Subcutaneous preadipocyte (primary cell): Measurements from ENCODE around the genes SOHLH2 and SPART.

GRCh38 chr13:33536946-33537639, 251.5 kb upstream of the STARD13 start:
- CAGE, long polyA plus RNA: no peak

GRCh38 chr13:33679168-33679695, 138.7 kb upstream of the RFC3 start:
- CAGE, long polyA plus RNA: no peak

- CAGE, long polyA plus RNA: no peak
These were observed 89.8 kb upstream of the RFC3 start for GRCh38 chr13:33728068-33728705.

DNA sequence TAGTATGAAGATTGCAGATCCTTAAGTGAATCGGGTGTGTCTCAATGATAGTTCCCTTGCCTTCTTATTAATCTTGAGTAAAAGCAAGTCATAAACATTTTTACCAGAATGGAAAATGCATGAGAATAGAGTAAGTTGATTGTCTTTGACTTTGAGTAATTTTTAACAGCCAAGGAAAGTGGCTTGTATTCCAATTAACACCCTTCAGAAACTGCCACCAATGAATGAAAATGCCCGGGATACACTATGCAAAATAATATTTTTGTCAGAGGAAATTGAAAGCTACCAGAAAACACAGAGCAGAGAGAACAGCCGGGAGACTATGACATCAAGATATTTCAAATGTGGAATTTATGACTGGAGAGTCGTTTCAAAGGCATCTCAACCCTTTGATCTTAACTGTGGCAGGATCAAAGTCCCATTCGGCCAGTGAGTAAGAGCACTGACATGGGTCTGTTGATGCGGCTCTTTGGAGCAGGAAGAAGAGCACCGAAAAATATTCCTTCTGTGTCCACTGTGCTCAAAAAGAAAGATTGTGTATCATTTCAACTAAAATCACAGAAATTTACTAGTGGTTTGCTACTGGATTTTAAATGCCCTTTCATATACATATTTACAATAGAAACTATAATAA, 201.8 kb downstream of the RFC3 start:
- CAGE, long polyA plus RNA: no peak

DNA sequence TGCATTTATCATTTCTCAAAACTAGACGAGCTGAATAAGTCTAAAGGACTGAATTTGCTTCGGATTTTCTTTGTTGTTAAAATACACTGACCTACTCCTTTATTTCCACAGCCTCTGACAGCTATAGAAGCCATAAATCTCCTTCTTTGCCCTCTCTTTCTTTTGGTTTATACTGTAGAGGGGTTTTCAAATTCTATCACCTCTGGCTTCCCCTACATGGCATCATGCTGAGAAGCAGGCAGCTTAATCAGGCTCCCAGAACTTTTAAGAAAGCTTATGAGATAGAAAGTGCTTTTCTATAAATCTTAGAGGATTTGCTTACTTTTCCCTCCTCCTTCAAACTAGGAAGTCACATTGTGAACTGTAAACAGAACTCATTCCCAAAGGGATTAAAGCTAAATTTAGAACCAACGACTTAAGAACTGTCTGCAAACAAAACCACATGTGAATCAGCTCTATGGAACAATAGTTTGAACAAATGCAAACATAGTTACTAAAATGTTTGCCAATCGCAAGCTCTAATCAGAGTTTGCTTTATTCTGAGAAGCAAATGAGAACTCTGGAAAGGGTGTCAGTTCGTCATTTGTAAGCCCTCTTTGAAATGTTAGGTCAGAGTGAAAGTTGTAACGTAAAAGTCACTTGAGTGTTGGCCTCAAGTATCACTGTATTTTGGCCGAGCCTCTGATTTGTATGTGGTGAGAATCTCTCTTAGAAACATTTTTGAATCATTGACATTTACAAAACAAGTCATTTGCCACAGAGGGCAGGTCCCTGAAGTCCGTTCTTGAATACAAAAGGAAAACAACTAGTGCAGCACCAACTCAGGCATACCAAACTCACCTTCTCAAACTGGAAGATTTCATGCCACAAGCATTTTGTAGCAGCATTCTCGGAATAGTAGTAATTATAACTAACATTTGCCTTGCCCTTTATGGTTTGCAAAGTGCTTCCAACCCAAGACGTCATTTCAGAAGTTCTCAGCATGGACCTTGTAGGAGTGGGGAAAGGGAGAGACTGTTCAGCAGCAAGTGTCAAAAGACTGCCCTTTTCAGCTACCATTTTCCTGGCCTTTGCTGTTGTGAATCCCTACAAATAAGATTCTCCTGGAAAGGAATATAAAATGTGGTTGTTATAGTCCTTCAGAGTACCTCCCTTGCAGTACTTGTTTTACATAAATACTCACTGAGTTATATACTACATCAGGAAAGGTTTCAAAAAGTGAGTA, 344.3 kb downstream of the RFC3 start:
- CAGE, long polyA plus RNA: no peak

DNA sequence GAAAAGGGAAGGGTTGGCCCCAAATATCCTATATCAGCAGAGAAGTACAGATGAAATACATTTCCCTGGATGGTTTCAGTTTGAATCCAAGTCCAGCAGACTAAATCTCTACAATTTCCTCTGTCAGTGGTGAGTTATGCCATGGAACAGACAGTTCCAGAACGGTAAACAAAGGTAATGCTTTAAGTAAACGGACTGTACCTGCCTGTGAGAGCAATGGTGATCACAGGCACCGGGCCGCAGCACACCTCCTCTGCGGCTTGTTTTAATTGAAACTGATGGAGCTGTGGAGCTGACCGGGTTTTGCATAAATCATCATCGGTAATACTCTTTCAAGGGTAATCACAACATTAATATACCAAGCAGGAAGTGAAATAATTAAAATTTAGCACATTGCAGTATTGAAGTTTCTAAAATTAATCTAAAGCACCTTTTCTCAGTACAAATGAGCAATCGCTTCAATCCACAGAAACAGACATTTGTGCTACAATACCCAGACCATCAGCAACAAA, 517.7 kb downstream of the RFC3 start:
- CAGE, long polyA plus RNA: no peak

DNA sequence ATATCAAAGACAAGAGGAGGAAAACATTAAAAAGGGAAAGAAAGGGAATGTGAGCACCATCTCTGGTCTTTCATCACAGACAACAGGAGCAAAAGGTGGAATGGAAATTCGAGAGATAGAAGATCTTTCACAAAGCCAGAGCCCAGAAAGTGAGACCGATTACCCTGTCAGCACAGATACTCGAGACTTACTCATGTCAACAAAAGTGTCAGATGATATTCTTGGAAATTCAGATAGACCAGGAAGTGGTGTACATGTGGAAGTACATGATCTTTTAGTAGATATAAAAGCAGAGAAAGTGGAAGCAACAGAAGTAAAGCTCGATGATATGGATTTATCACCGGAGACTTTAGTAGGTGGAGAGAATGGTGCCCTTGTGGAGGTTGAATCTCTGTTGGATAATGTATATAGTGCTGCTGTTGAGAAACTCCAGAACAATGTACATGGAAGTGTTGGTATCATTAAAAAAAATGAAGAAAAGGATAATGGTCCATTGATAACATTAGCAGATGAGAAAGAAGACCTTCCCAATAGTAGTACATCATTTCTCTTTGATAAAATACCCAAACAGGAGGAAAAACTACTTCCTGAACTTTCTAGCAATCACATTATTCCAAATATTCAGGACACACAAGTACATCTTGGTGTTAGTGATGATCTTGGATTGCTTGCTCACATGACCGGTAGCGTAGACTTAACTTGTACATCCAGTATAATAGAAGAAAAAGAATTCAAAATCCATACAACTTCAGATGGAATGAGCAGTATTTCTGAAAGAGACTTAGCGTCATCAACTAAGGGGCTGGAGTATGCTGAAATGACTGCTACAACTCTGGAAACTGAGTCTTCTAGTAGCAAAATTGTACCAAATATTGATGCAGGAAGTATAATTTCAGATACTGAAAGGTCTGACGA, 217.2 kb downstream of the NBEA start:
- CAGE, long polyA plus RNA: no peak

- CAGE, long polyA plus RNA: no peak
These were observed 1.9 kb downstream of the MAB21L1 start for GRCh38 chr13:35474616-35475027.

GRCh38 chr13:35478250-35479103, 2.0 kb upstream of the MAB21L1 start:
- CAGE, long polyA plus RNA: no peak

DNA sequence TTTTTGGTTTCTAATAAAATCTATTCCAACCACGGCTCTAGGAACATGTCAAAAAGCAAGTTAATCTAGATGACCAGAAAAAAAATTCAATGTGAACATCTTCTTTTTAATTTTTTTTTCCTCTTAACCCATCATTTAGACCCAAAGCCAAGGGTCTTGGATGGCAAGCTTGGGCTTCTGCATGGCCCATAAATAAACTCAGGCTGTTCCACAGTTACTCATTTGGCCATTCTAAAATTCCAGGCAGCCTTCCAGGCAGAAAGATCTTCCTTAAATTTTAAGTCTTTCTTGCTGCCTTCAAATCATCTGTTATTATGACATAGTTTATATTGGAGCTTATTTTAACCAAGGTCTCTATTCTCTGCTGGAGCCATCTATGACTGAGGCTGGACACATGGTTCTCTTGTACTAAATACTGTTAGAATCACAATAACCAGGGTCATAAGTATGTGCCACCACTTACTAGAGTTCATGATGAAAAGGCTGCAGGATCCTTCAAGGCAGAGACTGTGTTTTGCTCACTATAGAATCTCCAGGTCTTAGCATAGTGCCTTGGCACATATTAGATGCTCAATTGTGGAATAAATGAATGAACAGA, 317.4 kb upstream of the MAB21L1 start:
- CAGE, long polyA plus RNA: no peak

GRCh38 chr13:36070099-36070557, 61.1 kb downstream of the DCLK1 start:
- CAGE, long polyA plus RNA: no peak

DNA sequence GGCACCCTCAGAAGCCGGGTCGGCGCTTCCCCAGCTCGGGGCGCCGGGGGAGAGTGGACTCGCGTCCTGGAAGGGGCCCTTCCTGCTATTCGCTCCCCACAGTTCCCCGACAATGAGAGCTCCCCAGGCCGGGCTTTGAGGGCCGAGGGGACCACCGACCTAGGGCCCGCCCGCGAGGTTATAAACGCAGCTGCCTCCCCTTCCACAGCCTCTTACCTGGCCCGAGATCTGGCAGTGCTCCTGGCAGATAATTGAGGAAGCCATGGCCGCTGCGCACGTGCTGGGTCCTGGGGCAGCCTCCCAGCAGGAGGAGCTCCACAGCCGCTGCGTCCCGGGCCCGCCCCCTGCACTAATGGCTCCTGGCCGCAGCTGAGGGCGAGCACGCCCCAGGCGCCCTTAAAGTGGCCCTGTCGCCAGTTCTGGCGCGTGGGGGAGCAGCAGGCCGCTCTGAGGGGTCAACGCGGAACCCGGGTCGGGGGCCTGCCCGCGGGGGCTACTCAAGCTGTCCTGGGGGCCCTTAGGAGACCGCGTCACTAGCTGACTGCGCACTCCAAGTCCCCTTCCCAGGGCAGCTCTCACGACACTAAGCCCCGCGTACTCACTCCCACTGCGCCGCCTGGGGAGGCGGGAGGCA, at the start of gene SOHLH2:
Gene SOHLH2 (minus strand): TSS at position 294 of the 634 bp plus-strand sequence.
- CAGE, long polyA plus RNA: no peak

- CAGE, long polyA plus RNA: no peak
These were observed 598 bp downstream of the SPART start for GRCh38 chr13:36345403-36346189.

DNA sequence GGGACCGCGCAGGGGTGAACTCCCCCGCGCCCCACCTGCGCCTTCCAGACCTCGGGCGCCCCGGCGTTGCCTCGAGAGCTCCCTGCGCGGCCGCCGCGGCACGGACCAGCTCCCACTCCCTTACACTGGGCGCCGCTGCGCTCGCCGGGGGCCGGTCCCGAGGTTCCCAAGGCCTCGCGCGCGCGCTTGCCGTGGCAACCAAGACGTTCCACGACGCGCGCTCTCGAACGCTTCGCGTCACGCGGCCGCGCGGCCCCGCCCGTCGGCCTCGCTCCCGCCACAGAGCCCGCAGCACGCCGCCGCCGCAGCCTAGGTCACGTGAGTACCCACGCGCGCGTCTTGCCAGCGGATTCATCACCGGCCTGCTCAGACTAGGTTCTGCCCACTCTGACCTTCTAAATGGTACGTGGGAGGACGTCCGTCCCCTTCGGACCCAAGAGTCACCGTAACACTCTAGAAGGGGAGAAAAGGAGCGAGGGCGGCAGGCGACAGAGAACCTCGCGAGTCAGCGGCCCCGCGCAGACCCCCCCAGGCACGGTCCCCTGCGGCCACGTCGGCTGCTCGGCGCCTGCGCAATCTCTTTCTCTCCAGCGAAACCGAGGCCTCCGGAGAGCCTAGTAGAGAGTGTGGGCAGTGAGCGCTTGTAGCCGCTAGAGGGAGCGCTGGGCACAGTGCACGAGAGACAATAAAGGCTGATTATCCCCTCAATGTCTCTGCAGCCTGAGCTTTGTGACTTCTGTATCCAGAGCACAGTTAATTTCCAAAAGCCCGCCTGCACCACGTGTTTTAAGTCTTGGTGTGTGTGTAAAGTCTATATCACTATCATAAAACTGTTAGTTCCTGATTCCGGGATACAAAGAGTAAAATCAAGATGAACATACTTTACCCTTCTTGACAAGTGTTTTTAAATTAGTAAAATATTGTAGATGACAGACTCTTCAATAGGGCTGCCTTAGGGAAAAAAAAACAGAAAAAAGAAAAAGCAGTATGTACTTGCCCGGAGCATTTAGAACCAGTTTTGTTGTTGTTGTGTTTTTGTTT, at the start of gene SPART:
Gene SPART (minus strand): TSS at position 205 of the 1,041 bp plus-strand sequence.
- CAGE, long polyA plus RNA: start-site peak on the minus strand centred at position 219 of the sequence, 212 bp wide, 2,493 and 198 reads in 2 replicates; start-site peak on the minus strand centred at position 532 of the sequence, 116 bp wide, 373 and 126 reads in 2 replicates

DNA sequence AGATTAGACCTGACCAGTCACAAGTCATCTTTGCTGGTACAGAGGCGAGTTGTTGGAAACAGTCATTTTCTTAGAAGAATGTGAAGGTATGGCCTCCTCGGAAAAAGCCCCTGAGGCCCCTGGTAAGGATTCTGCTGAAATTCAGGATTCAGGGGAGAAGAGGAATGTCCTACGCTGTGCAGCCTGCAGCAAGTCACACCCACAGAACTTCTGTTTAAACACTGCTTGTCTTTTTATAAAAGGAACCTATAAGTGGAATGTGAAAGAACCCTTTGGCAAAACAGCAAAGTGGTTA, 11.1 kb upstream of the SPART start:
- CAGE, long polyA plus RNA: no peak

DNA sequence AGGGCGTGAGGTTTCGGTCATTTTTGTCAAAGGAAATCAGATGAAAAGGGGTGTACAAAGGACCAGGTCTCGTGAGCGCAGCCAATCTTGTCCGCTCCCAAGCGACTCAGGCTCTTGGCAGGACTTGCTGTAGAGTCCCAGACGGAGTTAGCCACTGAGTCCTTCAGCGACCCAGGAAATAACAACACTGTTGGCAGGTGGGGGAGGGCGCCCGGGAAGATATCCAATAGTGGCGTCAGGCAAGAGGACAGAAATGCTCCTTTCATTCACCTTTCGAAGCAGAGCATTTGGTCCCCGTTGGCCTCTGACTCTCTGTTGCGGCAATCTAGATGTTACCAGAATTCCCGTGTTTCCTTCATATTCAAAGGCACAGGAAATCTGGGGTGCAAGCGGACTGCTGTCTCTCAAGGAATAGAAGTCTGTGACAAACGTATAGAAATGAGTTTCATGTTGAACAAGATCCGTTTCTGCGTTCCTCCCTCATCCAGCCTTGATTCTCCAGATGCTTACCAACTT, 1.7 kb upstream of the CCNA1 start:
- CAGE, long polyA plus RNA: no peak

DNA sequence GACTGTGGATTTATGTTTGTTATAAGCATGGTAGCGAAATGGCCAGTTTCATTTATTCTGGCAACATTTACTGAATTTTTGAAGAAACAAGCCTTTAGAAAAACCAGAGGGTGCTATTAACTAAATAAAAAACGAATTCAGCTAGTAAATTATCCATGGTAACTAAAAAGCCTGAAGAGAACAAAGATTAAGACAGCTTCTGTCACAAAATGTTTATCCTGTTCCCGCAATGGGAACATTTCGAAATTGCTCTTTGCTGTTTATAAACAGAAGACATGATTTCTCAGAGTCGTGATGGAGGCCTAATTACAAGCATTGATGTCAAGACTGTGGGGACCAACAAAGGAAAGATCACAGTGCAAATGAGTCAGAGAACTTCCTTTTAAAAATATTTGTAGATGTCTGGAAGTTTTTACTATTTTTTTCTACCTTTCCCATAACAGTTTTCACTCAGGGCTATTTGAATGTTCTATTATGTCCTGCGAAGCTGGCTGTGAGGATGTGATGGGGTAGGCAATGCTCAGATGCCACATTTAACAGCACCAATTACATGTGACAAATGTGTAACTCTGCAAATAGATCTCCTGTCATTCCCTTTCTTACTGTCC, 83.1 kb upstream of the POSTN start:
- CAGE, long polyA plus RNA: no peak

DNA sequence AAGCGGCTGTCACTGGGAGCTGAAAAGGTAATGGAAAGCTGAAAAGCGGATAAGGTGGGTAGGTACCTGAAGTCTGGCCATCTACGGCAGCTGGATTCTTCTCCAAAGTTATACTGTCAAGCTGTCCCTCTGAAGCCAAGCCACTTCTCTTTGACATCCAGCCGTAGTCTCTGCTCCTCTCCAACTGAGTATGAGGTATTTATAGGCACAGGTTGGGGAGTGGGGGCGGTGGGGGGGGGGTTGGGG, 65.2 kb upstream of the TRPC4 start:
- CAGE, long polyA plus RNA: no peak

DNA sequence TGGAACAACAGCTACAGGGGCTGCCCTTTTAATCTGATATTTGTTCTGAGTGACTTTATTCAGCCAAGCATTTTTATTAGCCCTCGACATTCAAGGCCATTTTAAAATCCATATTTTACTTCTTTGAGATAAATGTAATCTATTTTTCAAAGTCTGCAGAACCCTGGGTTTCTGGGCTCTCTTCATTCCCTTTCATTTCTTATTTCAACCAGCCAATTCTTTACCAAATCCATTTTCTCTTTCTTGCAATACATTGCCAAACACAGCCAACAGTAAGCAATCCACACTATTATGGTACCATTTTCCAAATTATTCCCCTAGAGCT, 224.1 kb upstream of the UFM1 start:
- CAGE, long polyA plus RNA: no peak

- CAGE, long polyA plus RNA: no peak
These were observed 72.2 kb downstream of the UFM1 start for GRCh38 chr13:38421817-38422236.